HEK293 (cell line): ENCODE results near the genes RAPGEF5 and IL6.

GRCh38 chr7:22356763-22357702, at the start of gene RAPGEF5:
TSS of gene RAPGEF5 (minus strand) at chr7:22357154.
- PRO-cap = bidirectional peak, plus-strand start at chr7:22356879, minus-strand start at chr7:22356838; bidirectional peak, plus-strand start at chr7:22357001, minus-strand start at chr7:22357154; unidirectional peak, minus-strand start at chr7:22357194; unidirectional peak, minus-strand start at chr7:22357222
- RRBS, 2 experiments = 1 to 2% methylated on average over 45 of the region's 108 CpGs

DNA sequence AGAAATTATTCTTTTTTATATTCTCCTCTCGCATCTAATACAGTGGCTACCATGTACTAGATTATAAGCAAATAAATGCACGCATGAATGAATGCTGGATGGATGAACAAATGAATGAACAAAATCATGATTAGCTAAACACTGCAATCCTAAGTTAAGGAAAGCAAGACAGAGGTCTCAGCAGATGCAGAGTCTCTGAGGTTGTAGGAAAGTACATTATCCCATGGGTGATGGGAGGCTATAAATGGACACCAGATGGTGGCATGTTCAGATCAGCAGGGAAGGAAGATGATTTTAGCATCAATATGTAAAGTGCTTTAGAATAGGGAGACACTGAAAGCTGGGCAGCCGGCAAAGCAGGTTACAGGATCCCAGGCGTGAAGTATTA, 7.9 kb upstream of the RAPGEF5 start:
- PRO-cap = no peak
- RRBS, 2 experiments = no CpG with 5 or more reads among the region's 4 CpGs

- PRO-cap = no peak
- RRBS, 2 experiments = no CpG with 5 or more reads among the region's 6 CpGs
Observed at GRCh38 chr7:22372680-22373267, 15.8 kb upstream of the RAPGEF5 start.

DNA sequence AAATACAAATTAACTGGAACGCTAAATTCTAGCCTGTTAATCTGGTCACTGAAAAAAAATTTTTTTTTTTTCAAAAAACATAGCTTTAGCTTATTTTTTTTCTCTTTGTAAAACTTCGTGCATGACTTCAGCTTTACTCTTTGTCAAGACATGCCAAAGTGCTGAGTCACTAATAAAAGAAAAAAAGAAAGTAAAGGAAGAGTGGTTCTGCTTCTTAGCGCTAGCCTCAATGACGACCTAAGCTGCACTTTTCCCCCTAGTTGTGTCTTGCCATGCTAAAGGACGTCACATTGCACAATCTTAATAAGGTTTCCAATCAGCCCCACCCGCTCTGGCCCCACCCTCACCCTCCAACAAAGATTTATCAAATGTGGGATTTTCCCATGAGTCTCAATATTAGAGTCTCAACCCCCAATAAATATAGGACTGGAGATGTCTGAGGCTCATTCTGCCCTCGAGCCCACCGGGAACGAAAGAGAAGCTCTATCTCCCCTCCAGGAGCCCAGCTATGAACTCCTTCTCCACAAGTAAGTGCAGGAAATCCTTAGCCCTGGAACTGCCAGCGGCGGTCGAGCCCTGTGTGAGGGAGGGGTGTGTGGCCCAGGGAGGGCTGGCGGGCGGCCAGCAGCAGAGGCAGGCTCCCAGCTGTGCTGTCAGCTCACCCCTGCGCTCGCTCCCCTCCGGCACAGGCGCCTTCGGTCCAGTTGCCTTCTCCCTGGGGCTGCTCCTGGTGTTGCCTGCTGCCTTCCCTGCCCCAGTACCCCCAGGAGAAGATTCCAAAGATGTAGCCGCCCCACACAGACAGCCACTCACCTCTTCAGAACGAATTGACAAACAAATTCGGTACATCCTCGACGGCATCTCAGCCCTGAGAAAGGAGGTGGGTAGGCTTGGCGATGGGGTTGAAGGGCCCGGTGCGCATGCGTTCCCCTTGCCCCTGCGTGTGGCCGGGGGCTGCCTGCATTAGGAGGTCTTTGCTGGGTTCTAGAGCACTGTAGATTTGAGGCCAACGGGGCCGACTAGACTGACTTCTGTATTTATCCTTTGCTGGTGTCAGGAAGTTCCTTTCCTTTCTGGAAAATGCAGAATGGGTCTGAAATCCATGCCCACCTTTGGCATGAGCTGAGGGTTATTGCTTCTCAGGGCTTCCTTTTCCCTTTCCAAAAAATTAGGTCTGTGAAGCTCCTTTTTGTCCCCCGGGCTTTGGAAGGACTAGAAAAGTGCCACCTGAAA, at the start of gene IL6:
IL6 (plus strand) TSS at position 446 of the 1,233 bp plus-strand sequence.
- PRO-cap = no peak
- RRBS, 2 experiments = 75% methylated on average over 4 of the region's 33 CpGs; no CpG with 5 or more reads in 1 of the 2 experiments

- PRO-cap = no peak
- RRBS, 2 experiments = no CpG with 5 or more reads among the region's 2 CpGs
Observed at GRCh38 chr7:22933779-22934378, 80.1 kb downstream of the HYCC1 start.

DNA sequence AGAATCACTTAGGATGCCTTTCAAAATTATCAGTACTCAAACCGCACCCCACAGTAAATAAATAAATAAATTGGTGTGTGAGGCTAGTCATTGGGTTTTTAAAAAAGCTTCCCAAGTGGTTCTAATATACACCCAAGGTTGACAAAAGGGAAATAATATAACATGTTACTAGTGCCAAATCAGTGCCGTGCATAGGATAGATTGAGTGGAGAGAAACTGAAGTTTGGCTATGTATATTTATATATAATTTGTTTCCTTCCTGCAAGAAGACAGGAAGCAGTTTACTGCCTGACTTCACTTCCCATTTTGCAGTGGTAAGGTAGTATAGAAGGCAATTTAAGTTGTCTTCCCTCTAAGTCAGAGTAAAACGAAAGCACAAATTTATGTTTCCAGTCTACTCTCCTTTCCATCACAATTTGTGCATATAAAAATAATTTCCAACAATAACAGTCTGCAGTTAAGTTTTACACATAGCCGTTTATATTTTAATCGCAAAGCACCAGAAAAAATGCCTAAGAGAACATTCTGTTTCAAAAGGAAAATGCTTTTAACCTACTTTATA, 3.4 kb upstream of the HYCC1 start:
- PRO-cap = no peak
- RRBS, 2 experiments = no CpG with 5 or more reads among the region's 5 CpGs

- PRO-cap = no peak
- RRBS, 2 experiments = no CpG with 5 or more reads among the region's 9 CpGs
Observed at GRCh38 chr7:23347565-23348170, 48.5 kb downstream of the MALSU1 start.

DNA sequence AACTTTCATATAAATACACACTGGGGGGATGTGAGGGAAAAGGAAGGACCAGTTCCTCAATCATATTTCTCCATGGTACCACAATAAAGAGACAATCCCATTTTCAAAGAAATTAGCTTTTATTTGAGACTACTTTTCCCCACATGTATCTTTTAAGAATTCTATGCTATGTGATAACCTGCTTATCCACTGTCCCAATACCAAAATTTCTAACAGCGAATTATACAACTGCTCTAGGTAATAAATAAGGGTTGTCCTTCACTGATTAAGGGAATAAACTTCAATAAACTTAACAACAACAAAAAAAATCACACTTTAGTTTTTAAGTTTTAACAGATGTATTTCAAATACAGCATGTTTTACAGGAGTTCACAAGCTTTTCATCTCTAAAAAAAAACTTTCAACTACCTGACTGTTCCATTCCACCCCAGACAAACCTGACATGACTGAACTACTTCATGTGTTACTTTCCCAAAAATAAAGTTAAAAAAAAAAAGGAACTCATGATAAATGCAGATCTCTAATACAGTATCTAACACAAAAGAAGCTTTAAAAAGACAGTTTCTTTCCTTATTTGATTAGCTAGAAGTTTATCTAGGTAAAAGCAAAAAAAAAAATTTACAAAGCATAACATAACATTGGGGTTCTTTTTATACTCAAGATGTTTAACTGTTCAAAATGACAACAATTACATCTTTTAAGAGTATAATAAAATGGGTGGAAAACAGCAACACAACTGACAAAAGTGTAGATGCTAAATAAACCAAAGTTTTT, 26.9 kb downstream of the TRA2A start:
- PRO-cap = no peak
- RRBS, 2 experiments = no CpG with 5 or more reads among the region's 1 CpG

DNA sequence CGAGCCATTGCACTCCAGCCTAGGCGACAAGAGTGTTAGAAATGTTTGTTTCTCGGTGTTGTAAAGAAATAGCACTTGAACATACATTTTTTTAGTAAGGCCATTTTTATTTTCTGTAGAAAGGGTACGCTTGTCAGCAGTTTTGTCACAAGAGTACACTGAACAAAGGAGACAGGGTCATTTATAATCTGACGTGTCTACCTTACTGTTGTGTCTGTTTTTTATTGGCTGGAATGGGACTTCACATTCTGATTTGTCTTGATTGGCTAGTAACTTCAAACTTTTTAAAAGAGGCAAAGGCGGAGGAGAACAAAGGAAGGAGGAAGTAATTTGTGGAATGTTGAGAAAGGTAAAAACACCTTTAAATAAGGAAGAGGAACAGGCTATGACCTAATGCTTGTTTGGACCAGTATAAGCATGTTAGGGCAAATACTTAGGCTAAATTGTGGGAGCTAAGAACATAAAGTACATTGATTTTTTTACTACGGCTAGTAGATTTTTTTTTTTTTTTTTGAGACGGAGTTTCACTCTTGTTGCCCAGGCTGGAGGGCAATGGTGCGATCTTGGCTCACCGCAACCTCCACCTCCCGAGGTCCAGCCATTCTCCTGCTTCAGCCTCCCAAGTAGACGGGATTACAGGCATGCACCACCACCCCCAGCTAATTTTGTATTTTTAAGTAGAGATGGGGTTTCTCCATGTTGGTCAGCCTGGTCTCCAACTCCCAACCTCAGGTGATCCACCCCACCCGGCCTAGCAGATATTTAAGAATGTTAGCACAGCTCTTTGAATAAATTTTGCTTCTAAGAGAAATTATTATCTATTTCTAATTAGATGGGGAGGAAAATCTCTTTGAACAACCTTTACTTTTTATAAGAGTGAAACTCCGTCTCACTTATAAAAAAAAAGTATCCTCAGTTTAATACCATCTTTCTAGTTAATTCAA, 17.9 kb downstream of the TRA2A start:
- PRO-cap = no peak
- RRBS, 2 experiments = no CpG with 5 or more reads among the region's 14 CpGs

DNA sequence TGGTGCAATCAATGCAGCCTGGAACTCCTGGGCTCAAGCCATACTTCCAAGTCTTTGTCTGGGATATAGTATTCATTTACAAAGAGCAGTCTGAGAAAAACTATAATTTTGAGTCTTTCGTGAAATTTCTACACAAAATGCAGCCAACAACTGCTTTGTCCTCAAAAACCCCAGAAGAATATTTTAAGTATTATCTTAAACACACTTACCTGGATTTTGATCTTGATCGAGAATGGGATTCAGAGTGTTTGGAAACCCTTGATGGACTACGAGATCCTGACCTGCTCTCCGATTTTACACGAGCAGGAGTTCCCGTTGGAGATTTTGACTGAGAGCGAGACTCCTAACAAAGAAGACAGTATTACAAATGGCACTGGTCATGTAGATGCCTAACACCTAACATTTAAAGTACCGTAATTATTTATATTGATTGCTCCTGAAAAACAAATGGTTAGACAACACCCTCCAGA, 10.2 kb downstream of the TRA2A start:
- PRO-cap = no peak
- RRBS, 2 experiments = no CpG with 5 or more reads among the region's 8 CpGs

- PRO-cap = bidirectional peak, plus-strand start at chr7:23531644, minus-strand start at chr7:23531147
- RRBS, 2 experiments = 0% methylated on average over 4 of the region's 21 CpGs
Observed at GRCh38 chr7:23530826-23531299, 918 bp downstream of the TRA2A start.

DNA sequence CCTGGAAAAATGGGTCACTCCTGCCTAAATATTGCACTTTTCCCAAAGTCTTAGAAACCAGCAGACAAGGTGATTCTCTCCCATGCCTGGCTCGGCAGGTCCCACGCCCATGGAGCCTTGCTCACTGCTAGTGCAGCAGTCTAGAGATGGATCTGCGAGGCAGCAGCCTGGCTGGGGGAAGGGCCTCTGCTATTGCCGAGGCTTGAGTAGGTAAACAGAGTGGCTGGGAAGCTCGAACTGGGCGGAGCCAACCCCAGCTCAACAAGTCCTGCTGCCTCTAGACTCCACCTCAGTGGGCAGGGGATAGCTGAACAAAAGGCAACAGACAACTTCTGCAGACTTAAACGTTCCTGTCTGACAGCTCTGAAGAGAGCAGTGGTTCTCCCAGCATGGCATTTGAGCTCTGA, 134.8 kb downstream of the STK31 start:
- PRO-cap = no peak
- RRBS, 2 experiments = no CpG with 5 or more reads among the region's 7 CpGs

GRCh38 chr7:24572937-24573073, 447 bp upstream of the PALS2 start:
- PRO-cap = bidirectional peak, plus-strand start at chr7:24572998, minus-strand start at chr7:24573040
- RRBS, 2 experiments = 1% methylated on average over 6 of the region's 11 CpGs

GRCh38 chr7:24595425-24596211, 22.4 kb downstream of the PALS2 start:
- PRO-cap = no peak
- RRBS, 2 experiments = no CpG with 5 or more reads among the region's 5 CpGs

DNA sequence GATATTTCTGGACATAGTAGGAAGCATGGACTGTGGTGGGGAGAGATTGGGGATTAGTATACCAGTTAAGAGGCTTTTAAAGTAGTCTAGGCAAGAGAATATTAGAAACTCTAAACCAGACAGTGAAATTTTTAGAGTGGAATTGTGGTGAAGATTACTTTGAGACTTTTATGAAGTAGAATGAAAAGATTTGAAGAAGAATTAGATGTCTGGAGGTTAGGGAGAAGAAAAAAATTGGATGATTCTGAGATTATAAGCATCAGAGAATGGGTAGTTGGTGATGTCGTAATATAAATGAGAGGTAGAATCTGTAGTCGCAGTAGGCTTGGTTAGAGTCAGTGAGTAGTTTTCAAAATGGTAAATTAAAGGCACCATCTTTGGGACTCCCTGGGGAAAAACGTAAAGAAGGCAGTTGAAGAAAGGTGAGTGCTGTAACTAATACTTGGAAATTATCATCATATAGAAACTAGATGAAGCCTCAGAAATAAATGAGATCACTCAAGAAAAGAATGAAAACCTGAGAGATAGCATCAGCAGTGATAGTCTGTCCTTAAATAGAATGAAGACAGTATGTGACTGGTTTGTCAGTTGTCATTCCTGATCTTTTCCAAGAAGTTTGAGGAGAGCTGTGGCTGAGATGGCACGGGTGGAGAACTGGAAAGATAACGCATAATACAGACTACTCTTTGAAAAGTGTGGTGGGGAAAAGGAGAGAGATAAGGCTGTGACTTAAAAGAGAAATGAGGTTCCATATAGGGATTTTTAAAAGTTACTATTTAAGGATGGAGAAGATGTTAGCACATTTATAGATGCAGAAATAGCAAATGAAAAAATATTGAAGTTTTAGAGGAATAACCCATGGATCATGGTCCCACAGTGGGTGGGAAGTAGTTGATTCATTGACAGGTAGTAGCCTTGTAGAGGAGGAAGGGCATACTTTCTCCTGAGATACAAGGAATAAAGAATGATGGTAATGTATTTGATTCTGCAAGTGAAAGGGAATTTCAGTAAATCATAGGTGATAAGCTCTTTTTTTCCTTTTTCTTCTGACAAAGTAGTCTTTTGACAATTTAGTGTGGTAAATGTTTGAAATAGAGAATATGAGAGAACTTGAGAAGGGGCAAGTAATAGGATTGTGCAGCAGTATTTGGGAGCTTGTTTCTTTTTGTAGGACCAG, 23.9 kb downstream of the PALS2 start:
- PRO-cap = no peak
- RRBS, 2 experiments = no CpG with 5 or more reads among the region's 5 CpGs

- PRO-cap = no peak
- RRBS, 2 experiments = no CpG with 5 or more reads among the region's 4 CpGs
Observed at GRCh38 chr7:24623537-24624262, 50.4 kb downstream of the PALS2 start.

- PRO-cap = no peak
- RRBS, 2 experiments = no CpG with 5 or more reads among the region's 7 CpGs
Observed at GRCh38 chr7:24688491-24689131, 68.7 kb downstream of the GSDME start.

DNA sequence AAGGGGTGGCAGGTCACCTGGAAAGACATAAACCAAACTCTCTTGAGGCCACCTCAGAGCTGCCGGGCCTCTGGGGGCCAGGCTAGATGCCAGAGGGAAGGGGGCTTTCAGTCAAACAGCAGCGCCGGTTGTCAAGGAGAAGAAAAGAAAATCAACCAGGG, 38.0 kb downstream of the GSDME start:
- PRO-cap = no peak
- RRBS, 2 experiments = 91 to 92% methylated on average over 3 of the region's 3 CpGs

DNA sequence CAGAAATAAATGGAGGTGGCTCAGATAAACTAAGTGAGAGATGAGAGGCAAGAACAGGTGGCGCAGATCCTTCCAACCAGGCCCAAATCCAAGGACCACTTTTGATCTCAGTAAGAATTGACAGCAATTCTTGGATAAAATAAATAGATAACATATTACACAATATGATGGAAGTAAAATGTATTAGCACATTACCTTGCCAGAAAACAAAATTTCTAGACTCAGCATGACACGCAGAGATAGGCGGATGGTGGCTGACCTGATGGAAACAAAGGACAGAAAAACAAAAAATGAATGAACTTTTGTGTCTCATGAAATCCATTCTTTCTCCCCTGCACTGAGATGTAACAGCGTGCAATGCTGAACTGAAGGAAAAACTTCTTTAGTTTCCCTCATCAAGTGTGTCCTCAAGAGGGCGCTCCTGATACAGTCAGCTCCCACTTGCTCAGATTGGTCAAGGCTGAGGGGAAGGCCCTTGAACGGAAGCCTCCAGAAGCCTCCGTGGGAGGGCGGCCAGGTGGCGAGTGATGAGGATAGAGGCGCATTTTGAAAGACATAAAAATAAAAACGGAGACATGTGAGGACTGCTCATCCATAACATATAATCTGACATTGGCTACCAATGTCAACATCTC, 62.8 kb upstream of the GSDME start:
- PRO-cap = unidirectional peak, plus-strand start at position 492 of the sequence
- RRBS, 2 experiments = no CpG with 5 or more reads among the region's 11 CpGs

- PRO-cap = no peak
- RRBS, 2 experiments = no CpG with 5 or more reads among the region's 3 CpGs
Observed at GRCh38 chr7:24922525-24922975, 57.4 kb downstream of the OSBPL3 start.